Skeletal muscle satellite cell (primary cell): ENCODE measurements around the gene STAP2.

GRCh38 chr19:3646482-3646945 lies 19.9 kb upstream of the CACTIN start:
- CAGE, long polyA plus RNA: no peak

DNA sequence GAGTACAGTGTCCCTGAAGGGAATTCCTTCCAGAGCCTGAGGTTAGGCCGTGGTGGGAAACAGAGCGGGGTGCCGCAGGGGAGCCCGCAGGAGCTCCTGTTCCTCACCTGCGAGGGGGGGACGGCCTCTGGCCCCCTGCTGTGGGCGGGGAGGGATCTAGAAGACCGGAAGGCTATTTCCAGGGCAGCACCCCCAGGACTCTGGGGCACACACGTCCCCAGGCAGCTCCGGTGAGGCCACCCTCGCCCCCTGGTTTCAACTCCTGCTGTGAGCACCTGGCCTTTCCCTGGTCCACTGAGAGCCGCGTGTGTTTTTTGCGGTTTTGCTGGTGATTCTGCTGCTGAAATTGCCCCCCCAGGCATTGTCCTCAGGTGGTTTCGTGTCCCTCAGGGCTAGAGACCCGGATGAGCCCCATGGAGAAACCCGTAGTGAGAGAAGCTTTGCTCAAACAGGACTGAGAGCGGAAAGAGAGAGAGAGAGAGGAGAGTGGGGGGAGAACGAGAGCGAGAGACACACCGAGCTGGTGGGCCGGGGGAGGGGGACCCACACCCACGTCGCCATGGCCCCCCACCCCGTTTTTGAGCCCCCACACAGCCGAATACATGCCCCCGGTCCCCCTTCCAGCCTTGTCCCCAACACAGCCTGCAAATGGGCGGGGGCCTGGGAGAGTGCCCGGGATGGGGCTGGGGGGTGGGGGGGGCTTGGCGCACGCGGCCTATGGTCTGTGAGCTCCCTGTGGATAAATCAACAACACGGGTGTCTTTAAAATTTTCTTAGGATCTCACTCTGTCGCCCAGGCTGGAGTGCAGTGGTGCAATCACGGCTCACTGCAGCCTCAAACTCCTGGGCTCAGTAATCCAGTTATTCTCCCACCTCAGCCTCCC lies 11.8 kb downstream of the PIP5K1C start:
- CAGE, long polyA plus RNA: no peak

- CAGE, long polyA plus RNA: no peak
These were observed 7.1 kb downstream of the PIP5K1C start for GRCh38 chr19:3692940-3693810.

GRCh38 chr19:3761892-3762339 lies 424 bp upstream of the APBA3 start:
- CAGE, long polyA plus RNA: no peak

DNA sequence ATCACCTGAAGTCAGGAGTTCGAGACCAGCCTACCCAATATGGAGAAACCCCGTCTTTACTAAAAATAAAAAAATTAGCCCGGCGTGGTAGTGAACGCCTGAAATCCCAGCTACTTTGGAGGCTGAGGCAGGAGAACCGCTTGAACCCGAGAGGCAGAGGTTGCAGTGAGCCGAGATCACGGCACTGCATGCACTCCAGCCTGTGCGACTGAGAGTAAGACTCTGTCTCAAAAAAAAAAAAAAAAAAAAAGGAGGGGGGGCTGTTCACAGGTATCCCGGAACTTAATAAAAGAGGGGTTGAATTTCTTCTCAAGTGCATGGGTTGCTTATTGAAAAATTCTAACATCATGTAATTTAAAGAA lies 2.0 kb upstream of the EEF2 start:
- CAGE, long polyA plus RNA: no peak

- CAGE, long polyA plus RNA: no peak
These were observed 15.2 kb upstream of the ZBTB7A start for GRCh38 chr19:4081790-4082494.

- CAGE, long polyA plus RNA: no peak
These were observed 8.5 kb upstream of the CREB3L3 start for GRCh38 chr19:4144796-4145418.

- CAGE, long polyA plus RNA: no peak
These were observed 809 bp upstream of the CREB3L3 start for GRCh38 chr19:4152551-4153092.

DNA sequence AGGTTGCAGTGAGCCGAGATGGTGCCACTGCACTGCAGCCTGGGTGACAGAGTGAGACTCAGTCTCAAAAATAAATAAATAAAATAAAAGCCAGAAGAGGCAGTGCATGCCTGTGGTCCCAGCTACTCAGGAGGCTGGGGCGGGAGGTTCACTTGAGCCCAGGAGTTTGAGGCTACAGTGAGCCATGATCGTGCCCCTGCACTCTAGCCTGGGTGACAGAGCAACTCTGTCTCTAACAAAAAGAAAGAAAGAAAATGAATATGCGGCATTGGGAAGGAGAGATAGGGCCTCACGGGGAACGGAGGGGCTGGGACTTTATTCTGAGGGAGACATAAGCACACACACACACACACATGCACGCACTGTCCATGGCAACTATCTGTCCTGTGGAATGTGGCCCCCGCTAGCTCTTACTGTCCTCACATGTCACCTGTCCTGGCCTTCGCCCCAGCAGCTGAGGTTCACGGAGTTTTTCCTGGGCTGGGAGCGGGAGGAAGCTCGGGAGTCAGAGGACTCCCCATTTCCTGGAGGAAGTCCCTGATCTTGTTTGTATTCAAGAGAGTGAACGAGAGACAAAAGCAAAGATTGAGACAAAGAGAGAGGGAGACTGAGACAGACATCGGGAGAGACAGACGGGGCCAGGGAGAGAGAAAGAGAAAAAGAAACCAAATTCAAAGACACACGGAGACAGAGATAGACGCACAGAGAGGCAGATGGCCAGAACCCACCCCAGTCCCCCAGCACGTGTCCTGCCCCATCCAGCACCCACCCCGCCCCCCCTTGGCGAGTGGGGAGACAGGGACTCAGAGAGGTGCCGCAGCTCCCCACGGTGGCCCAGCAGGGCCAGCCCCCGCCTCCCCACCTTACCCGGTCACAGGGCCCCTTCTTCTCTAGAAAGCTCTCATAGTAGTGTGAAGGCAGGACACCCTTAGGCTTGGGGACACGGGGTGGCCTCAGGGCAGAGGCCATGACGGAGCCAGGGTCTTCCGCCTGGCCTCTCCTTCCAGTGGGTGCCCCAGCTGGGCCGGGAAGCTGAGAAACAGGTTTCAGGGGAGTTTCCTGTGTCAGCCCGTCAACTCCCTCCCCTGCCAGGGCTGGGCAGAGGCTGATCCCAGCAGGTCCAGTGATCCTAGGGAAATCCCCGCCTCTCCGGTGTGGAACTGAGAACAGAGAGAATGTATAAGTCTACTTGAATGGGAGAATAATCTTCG lies at the start of gene STAP2:
Gene STAP2 (minus strand): TSS at position 1,043 of the 1,211 bp plus-strand sequence.
- CAGE, long polyA plus RNA: no peak

DNA sequence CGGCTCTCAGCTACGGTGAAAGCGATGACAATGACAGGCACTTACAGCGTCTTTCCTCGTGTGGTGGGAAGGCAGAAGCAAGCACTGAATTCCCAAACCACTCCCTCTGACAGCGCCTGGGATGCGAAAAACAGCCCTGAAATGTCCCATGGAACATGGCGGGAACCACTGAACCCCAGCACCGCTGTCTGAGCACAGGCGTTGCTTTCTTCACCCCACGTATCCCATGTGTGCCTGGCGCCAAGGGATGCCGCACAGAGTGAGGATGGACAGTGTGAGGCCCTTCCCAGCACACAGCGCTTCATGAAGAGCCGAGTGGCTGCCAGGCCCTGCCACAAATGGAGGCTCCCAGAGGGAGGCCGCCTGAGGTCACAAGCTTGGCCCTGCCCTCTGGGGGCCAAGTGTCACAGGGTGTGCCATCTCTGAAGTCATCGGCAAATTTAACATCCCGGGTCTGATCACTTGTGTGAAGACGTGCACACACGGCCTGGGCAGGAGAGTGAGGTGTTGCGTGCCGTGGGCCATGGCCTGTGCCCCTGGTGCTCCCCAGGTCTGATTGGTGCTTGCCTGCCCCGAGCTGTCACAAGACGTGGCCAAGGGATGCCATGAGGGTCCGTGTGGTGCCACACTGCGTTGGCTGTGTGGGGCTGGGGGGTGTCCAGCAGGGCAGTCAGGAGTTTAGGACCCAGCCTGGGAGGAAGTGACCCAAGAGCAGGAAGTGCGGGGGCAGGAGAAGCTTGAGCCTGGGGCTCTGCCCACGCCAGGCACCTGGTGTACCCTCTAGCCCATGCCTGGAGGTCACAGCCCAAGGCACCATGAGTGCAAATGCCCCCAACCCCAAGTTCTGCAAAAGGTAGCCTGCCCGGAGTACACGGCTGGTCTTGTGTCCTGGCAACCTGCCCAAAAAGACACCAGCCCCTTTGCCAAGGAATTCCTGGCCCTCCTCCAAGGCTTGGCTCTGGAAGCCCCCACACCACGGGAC lies 24.6 kb downstream of the MPND start:
- CAGE, long polyA plus RNA: no peak

GRCh38 chr19:4369888-4370356 lies 26.6 kb downstream of the MPND start:
- CAGE, long polyA plus RNA: no peak

DNA sequence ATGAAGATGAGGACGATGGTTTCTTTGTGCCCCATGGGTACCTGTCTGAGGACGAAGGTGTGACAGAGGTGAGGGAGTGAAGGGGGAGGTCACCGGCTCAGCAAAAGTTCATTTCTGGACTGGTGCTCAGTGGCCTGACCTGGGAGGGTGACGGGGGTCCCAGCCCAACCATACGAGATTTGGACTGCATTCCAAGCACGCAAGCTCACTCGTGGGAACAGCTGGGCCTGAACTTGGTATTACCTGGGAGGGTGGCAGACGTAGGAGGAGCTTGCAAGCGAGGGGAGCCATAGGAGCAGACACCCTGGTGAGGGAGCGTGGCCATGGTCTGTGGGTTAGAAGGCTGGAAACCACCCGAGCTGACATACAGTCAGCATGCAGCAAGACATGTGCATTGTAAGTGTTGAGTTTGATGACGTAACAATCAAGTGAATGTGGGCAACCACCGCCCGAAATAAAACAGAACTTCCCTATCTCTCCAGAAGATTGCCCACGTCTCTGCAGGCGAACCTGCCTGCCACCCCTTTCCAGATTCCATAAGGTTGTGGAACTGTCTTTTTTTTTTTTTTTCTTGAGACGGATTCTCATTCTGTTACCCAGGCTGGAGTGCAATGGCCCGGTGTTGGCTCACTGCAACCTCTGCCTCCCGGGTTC lies 26.9 kb downstream of the UBXN6 start:
- CAGE, long polyA plus RNA: no peak

DNA sequence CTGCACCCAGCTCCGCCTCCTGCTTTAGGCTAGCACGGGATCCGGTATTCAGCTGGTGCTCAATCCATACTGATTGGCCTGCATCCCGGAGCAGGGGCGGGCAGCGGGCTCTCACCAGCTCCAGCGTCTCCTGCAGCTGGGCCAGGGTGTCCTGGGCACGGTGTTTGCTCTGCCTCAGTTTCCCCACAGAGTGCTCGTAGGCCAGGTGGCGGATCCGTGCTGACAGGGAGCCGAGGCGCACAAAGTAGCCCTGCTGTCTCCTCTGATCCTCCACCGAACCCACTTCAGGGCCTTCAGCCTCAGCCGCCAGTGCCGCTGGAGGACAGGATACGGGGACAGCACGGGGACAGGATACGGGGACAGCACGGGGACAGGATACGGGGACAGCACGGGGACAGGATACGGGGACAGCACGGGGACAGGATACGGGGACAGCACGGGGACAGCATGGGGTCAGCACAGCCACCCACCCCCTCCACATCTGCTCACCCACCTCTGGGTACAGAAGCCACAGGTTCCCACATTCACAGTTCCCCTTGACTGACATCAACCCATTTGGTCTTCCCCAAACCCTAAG lies 7.3 kb upstream of the PLIN4 start:
- CAGE, long polyA plus RNA: no peak

DNA sequence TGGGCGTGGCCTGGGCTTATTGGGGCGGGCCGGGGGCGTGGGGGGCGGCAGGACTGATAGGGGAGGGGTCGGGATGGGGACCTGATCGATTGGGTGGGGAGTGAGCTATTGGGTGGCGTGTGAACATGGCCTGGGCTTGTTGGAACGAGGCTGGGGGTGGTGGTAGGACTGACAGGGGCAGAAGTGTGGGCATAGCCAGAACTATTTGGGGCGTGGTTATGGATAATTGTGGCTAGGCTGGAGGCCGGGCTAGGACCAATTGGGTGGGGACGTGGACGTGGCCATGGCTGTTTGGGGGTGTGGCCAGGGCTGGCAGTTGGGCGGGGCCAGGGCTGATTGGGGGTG lies 3.0 kb downstream of the SEMA6B start:
- CAGE, long polyA plus RNA: no peak

DNA sequence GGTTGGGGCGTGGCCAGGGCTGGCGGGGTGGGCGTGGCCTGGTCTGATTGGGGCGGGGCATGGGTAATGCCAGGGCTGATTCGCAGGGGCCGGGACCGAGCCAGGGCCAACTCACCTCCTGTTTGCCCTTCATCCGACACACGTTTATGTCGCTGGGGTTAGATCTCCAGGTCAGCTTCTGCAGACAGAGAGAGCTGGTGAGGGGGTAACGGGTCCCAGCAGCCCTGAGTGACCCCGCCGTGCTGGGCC lies 2.7 kb downstream of the SEMA6B start:
- CAGE, long polyA plus RNA: no peak

- CAGE, long polyA plus RNA: no peak
These were observed 24.7 kb upstream of the SEMA6B start for GRCh38 chr19:4583758-4584948.

- CAGE, long polyA plus RNA: no peak
These were observed 5.8 kb upstream of the TNFAIP8L1 start for GRCh38 chr19:4633267-4634071.

DNA sequence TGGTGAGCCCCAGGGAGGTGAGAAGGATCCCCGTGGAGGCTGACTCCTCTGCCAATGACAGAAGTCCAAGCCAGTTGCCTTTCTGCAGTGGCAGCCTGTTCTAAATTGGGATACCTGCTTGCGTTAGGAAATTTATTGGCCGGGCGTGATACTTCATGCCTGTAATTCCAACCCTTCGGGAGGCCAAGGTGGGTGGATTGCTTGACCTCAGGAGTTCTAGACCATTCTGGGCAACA lies 1.4 kb upstream of the MYDGF start:
- CAGE, long polyA plus RNA: no peak

GRCh38 chr19:4697104-4697661 lies 26.5 kb downstream of the DPP9 start:
- CAGE, long polyA plus RNA: no peak

DNA sequence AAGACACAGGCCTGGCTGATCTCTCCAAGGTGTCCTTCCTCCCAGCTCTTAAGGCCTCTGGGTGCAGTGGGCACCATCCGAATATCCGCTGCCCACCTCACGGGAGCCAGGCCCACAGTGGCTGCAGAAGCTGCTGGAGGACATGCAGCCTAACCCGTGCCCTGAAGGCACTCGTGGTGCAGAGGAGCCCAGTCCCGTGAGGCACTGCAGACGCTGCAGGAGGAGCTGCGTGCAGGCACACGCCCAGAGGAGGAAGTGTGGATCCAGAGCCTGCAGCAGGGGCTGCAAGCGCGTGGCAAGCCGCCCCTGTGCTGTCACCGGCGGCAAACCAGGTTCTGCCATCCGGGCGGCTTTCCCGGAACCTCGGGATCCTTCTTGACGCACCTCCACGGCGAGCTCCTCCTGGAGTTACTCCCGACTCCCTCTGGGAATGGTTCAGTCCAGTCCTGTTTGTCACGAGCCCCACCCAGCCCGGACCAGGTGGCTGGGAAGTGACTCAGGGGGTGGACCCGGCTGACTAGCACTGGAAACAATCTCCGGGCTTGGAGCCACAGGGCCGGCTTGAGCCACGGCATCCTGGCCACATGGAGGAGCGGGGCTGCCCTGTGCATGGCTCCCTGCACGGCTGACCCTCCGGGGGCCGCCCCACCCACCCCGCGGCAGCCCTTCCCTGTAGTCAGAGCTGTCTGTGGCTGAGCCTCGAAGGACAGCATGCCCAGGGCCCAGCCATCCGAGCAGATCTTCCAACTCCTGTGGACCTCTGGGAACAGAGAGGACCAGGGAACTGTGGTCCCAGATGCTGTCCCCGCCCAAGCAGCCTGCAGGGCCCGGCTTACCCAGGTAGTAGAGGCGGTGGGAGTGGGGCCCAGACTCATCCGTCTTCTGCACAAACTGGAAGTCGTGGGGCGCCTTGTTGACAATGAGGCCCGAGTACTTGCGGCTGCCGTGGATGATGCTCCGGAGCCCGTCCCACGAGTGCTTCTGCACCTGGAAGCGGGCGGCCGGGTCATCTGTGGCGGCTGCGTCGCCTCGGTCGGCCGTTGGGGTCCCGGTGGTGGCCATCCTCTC lies 10.1 kb downstream of the DPP9 start:
- CAGE, long polyA plus RNA: no peak